ENCODE measurements around a stretch of chr20.

DNA sequence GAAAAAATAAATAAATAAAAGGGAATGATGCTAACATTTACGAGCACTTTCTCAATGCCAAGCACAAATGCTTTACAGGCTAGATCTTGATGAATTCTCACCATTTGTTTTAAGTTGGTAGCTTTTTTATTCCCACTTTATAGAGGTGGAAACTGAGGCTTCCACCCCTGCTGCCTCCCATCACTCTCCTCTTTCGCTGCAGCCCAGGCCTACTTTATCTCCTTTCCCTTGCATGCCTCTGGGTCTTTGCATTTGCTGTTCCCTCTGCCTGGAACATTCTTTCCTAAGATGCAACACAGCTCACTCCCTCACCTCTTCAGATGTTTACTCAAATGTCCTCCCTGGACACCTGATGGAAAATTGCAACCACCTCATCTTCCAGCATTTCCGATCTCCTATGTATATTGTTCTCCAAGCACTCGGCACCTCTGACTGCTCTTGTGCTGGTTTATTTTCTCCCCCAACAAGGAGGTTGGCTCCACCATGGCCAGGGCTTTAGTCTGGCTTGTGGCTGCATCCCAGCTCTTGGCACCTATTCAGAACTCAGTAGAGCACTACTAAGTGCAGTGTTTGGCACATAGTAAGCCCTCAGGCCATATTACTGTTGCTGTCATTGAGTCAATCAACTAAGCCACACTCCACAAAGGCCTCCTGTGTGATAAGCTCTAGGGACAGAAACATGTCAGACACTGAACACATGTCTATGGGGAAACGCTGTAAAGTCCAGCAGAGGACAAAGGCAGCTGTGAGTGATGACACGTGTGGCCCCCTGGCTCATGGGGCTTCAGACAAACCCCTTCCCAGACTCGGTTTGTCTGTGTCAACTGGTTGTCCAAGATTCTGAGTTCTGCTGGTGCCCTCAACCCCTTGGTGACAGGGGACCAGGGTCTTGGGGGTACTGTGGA is 19.5 kb upstream of the UBE2V1 start:
- RAMPAGE, long total RNA: no peak
- RRBS: no CpG with 5 or more reads among the region's 7 CpGs

GRCh38 chr20:50149397-50149799 is 4.1 kb downstream of the PEDS1 start:
- RAMPAGE, long total RNA: no peak
- RRBS: 82% methylated on average over 2 of the region's 6 CpGs

- RAMPAGE, long total RNA: no peak
- RRBS: no CpG with 5 or more reads among the region's 6 CpGs
These were observed 5.5 kb downstream of the CEBPB start for GRCh38 chr20:50196112-50196608.

- RAMPAGE, long total RNA: no peak
- RRBS: no CpG with 5 or more reads among the region's 7 CpGs
These were observed 59.1 kb downstream of the CEBPB start for GRCh38 chr20:50249623-50250235.

GRCh38 chr20:50271021-50272072 is 80.7 kb downstream of the CEBPB start:
- RAMPAGE, long total RNA: no peak
- RRBS: no CpG with 5 or more reads among the region's 21 CpGs

GRCh38 chr20:50275473-50275961 is 84.9 kb downstream of the CEBPB start:
- RAMPAGE, long total RNA: no peak
- RRBS: no CpG with 5 or more reads among the region's 7 CpGs

DNA sequence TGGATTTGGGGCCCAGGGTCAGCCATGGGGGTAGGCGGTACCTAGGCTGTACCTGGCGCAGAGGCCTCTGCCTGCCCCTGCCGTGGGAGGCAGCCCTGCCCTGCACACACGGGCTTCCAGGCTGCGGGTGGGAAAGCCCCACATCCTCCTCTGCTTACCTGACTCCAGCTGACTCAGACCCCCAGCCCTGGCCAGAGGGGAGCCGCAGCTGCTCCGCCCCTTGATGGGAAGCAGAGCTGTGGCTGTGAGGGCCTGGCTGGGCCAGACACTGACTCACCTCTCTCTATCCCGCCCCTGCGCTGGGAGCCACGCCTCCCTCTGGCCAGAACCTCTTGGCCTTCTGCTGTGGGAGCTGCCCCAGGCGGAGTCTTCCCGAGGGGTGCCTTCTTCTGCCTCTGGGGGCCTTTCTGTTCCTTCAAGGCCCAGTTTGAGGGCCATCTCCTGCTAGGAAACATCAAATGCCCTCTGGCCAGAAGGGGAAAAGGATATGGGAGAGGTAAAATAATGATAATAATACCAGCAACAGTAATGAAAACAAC is 130.7 kb downstream of the CEBPB start:
- RAMPAGE, long total RNA: no peak
- RRBS: no CpG with 5 or more reads among the region's 12 CpGs

- RAMPAGE, long total RNA: no peak
- RRBS: no CpG with 5 or more reads among the region's 13 CpGs
These were observed 157.1 kb downstream of the CEBPB start for GRCh38 chr20:50347630-50348283.

- RAMPAGE, long total RNA: no peak
- RRBS: 67% methylated on average over 1 of the region's 7 CpGs
These were observed 109.3 kb upstream of the PTPN1 start for GRCh38 chr20:50400950-50401238.

DNA sequence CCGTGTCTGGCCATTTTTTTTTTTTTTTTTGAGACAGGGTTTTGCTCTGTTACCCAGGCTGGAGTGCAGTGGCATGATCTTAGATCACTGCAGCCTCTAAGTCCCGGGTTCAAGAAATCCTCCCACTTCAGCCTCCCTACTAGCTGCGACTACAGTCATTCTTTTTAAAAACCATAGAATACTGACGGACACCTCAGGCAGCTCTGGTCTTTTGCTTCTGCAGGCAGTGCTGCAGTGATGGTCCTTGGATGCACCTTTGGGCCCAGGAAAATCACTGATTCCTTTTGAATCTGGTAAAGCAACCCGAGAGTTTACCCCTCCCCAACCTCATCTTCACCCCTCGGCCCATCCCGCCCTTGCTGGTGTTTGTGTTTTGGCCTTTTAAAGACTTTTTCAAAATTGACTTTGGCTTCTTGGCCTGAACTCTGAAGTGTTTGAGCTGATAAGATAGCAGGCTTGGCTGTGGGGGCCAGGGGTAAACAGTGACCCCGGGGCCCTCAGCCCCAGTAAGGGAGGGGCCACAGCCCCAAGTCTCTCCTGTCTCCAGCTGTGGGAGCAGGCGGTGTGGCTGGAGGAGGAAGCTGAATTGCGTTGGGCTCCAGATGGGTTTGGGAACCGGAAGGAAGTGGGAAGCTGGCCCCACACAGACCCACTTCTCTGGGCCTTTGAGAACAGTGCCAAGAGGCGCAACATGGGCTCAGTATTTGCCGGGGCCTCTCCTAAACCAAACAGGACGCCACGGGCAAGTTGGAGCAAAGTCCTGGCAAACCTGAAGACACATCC is 54.6 kb upstream of the PTPN1 start:
- RAMPAGE, long total RNA: no peak
- RRBS: 12% methylated on average over 3 of the region's 15 CpGs

DNA sequence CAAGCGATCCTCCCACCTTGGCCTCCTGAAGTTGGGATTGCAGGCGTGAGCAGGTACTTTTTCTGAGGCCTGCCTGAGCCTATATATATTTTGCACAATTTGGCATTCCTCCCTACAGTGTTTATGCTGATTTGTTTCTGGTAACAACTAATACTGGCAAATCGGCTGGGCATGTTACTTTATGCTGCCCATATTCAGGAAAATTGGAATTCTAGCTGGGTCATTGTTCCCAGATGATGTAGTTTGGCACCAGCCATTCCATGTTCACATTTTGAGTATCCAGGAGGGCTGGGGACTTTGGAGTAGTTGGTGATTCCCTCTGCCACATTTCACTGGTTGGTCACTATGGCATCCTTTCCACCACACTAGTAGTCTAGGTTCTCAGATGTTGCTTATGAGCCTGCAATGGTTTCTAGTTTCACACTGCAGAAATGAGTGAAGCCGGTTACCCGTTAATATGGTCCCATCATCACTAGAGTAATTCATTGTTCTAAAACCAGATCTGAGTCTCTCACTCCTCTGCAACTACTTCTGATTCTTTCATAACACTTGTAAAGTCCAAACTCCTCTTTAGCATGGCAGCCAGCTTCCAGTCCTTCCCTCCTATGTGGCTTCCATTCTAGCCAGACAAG is 4.5 kb downstream of the PTPN1 start:
- RAMPAGE, long total RNA: no peak
- RRBS: no CpG with 5 or more reads among the region's 5 CpGs

DNA sequence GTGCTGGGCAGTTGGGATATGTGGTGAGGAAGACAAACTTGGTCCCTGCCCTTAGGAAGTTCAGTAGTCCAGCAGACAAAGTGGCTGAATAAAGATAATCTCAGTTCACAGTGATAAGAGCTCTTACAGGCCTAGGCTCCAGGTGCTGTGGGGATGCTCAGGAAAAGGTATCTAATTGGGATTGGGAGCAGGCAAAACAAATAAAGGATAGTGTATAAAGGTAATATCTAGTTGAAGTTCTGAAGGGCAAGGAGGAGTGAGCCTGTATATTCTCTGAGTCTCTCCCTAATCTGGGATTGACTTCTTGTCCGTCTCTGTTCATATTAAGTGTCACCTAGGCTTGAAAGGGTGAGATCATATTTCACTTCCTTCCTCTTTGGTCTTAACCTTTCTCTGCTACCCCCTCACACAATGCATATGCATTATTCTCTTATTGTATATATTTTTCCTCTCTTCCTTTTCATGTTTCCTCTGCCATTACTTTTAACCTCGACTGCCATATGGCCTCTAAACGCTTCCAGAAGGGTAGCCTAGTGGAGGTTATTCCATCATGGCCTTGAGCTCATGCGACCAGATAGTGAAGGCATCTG is 13.5 kb downstream of the PTPN1 start:
- RAMPAGE, long total RNA: no peak
- RRBS: no CpG with 5 or more reads among the region's 4 CpGs

- RAMPAGE, long total RNA: no peak
- RRBS: no CpG with 5 or more reads among the region's 8 CpGs
These were observed 31.4 kb downstream of the PTPN1 start for GRCh38 chr20:50541541-50542116.

DNA sequence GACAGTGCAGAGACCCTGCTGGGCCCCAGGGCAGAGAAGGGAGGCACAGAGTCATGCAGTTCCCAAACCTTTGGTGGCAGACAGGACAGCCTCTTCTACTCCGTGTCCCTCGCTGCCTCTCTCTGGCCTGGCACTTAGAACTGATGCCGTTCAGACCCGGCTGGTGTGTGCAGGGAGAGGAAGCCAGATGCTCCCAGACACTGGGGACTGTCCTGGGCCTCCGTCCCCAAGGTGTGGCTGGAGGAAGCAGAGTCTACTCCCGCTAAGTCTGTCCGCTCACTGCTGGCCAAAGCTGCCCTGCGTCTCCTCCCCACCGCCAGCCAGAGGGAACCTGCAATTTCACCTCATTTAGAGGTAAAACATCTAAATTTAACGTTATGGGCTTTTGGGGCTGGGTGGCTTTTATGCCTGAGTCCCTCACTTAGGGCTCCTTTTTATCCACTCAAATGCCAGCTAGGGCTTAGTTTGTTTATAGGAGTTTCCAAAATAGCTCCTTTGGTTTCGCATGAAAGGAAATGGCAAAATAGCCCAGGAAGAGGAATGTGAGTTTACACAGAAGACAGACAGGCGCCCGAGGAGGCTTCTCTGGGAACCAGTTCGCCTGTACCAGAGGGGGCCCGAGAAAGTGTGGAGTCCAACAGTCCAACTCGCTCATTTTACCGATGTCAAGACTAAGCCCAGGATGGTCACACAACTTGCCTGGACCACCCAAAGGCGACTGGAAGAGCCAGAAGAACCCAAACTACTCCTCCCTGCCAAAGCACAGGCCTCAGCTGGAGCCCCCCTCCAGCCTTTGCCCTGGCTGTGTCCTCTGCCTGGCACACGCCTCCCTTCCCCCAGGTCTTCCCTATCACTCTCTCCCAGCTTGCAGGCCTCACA is 54.6 kb downstream of the RIPOR3 start:
- RAMPAGE, long total RNA: no peak
- RRBS: no CpG with 5 or more reads among the region's 19 CpGs

DNA sequence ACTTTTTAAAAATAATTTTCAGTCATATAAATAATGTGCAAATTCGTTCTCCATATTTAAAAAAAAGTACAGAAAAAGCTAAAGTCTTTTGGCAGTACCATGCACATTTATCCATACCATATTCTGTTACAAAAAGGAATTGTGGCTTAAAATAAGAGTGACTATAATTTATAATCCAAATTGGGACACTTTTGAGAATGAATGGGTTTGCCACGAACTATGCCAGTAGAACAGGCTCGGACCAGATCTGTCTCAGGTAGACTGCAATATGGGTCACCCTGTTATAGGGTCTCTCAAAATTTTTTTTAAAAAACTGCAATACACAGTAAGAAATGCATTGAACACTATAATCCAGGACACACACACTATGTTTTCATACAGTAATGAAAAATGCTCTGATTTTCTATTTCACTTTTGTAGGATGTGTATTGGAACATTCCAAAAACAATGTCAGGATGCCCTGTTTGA is 24.9 kb downstream of the PARD6B start:
- RAMPAGE, long total RNA: no peak
- RRBS: no CpG with 5 or more reads among the region's 3 CpGs

GRCh38 chr20:50789915-50791428 is 4.4 kb upstream of the BCAS4 start:
- RAMPAGE, long total RNA: no peak
- RRBS: 4% methylated on average over 3 of the region's 36 CpGs

- RAMPAGE, long total RNA: no peak
- RRBS: no CpG with 5 or more reads among the region's 2 CpGs
These were observed 31.3 kb downstream of the BCAS4 start for GRCh38 chr20:50826159-50826538.

DNA sequence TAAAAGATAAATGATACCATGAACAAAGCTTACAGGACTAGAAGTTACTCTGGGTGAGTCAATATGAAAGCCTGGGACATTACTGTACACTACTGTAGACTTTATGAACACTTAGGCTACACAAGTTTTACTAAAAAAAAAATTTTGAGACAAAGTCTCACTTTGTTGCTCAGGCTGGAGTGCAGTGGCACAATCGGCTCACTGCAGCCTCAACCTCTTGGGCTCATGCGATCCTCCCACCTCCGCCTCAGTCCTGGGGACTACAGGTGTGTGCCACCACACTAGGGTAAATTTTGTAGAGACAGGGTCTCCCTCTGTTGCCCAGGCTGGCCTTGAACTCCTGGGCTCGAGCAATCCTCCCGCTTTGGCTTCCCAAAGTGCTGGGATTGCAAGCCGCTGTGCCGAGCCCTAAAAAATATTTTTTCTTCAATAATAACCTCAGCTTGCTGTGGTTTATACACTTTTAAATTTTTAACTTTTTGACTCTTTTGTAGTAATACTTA is 35.8 kb downstream of the ADNP start:
- RAMPAGE, long total RNA: no peak
- RRBS: no CpG with 5 or more reads among the region's 7 CpGs

- RAMPAGE, long total RNA: no peak
- RRBS: no CpG with 5 or more reads among the region's 6 CpGs
These were observed 32.8 kb downstream of the ADNP start for GRCh38 chr20:50898156-50899131.

GRCh38 chr20:51413658-51414380 is 128.7 kb downstream of the NFATC2 start:
- RAMPAGE, long total RNA: no peak
- RRBS: no CpG with 5 or more reads among the region's 7 CpGs